IMR-90 (cell line): ENCODE measurements around a stretch of chr16.

- RRBS = no CpG with 5 or more reads among the region's 1 CpG
CAGE:
- cytosol, long polyA plus RNA = no peak
- long polyA plus RNA = no peak
- nucleus, long polyA plus RNA = no peak
Observed at GRCh38 chr16:10943458-10943841, 914 bp upstream of the CLEC16A start.

DNA sequence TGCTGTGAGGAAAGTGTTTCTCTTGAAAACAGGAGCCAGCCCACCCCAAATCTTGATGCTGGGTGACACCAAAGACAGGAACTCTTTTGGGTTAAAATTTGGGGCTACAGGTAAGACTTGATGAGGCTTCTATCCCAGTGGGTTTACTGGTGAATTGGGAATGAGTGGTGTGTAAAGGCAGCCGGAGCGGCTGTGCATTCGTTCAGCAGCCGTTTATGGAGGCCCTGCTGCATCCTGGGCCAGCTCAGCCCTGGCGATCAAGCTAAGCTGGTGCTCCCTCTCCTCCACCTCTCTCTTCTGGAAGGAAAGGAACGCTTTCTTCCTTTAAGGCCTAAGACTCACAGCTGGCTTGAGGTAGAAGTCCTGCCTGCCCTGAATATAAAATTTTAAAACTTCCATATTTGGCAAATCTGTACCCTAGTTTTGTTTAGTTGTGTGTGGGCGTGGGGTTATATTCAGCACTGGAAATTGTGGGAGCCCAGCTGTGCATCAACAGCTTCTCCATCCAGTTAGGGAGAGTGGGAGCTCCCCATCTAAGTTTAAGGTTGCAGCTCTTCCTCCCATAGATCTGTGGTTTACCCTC lies 138.1 kb downstream of the CLEC16A start:
- RRBS = no CpG with 5 or more reads among the region's 7 CpGs
CAGE:
- cytosol, long polyA plus RNA = no peak
- long polyA plus RNA = no peak
- nucleus, long polyA plus RNA = no peak

- RRBS = no CpG with 5 or more reads among the region's 7 CpGs
CAGE:
- cytosol, long polyA plus RNA = no peak
- long polyA plus RNA = no peak
- nucleus, long polyA plus RNA = no peak
Observed at GRCh38 chr16:11131750-11132079, 124.3 kb downstream of the SOCS1 start.

DNA sequence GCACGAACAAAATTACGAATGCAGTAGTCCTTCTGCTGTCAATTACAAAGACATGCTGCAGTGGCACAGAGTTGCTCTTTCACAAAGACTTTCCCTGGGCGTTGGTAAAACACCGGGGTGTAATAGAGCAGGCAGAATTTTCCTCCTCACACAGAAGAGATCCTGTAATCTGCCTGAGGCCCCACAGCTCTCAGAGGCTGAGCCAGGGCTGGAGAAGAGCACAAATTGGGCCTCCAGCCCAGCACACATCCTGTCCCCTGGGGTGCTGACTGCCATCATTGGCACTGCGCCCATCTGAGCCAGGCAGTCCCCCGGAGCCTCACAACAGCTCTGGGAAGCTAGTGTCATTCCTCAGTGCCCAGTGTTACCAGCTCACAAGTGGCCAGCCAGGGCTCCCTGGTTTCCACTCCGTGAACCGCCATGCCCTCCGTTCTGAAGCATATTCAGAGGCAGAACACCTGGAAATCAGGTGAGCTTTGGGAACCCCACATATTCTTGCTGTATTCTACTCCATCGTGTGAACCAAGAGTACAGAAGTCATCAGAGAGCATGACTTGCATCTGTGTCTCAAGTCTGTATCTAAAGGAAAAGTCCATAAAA lies 119.4 kb downstream of the SOCS1 start:
- RRBS = no CpG with 5 or more reads among the region's 10 CpGs
CAGE:
- cytosol, long polyA plus RNA = no peak
- long polyA plus RNA = no peak
- nucleus, long polyA plus RNA = no peak

DNA sequence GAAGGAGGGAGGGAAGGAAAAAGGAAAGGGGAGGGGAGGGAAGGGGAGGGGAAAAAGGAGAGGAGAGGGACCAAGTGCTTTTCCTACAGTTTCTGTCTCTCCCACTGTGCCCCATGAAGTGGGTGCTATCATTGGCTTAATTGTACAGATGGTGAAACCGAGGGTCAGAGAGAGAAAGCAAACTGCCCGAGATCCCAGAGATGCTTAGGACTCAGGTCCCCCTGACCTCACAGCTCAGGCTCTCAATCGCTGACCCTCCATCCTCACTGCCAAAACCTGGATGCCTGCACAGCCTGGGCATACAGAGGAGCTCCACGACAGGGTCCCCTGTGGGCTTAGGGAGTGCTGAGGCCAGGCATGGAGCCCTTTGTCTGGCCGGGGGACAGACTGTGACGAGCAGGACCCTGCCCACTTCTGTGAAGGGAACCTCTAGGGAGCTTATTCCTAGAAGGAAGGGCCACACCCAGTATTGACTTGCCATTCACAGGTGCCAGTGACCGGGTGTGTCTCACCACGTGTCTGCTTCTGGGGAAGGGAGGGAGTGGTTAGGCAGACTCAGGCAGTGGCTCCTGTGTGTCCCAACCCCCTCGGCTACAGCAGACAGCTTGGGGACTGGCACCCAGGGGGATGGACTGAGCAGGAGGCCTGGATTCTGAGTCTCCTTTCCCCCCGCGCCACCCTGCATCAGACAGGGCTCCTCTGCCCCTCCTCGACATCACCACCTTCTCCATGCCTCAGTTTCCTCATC lies 57.3 kb downstream of the SOCS1 start:
- RRBS = no CpG with 5 or more reads among the region's 12 CpGs
CAGE:
- cytosol, long polyA plus RNA = no peak
- long polyA plus RNA = no peak
- nucleus, long polyA plus RNA = no peak

DNA sequence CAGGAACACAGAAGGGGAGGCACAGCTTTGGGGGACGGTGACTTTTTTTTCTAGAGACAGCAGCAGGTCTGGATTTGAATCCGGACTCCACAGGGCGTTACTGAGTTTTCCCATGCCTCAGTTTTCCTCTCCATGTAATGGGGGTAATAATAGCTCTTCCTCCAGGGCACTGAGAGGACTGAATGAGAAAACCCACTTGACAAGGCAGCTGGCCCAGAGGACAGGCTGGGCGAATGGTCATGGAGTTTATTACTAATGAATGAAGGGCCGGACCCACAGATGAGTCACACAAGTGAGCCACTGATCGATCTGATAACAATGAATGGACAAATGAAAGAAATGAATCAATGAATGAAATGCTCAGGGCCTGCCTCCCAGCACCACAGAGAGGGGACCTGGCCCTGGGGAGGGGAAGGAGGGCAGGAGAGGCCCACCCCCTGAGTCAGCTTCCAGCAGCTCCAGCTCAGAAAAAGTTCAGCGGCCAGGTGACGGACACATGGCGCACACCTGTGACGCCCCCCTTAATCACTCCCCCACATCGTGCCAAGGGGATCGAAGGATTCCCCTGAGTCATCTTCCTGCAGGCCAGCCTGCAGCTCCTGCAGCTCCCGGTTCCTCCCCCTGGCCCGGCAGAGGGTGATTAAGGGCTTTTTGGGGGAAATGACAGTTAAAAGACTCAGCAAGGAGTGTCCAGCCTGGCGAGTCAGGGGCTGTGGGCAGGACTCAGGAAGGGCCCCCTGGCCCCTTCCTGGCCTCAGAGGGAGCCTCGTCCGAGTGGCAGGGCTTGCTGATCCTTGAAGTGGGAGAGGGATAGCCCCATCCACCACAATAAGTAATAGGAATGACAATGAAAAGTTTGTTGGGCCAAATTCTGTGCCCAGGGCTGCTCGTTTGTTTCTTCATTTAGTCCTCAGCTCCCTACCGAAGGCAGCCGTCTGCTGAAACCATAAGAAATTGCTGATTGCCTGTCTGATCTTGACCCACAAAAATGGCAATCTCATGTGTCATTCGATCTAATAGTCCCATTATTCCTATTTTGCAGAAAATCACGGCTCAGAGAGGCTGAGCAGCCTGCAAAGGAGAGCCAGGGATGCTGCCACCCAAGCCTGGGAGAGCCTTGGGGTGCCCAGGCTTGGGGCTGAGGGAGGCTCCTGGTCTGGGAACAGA lies 54.1 kb downstream of the SOCS1 start:
- RRBS = no CpG with 5 or more reads among the region's 22 CpGs
CAGE:
- cytosol, long polyA plus RNA = no peak
- long polyA plus RNA = no peak
- nucleus, long polyA plus RNA = no peak

GRCh38 chr16:11249127-11249732 lies 6.8 kb downstream of the SOCS1 start:
- RRBS = 90% methylated on average over 5 of the region's 42 CpGs
CAGE:
- cytosol, long polyA plus RNA = no peak
- long polyA plus RNA = no peak
- nucleus, long polyA plus RNA = no peak

GRCh38 chr16:11251919-11252869 lies 3.8 kb downstream of the SOCS1 start:
- RRBS = no CpG with 5 or more reads among the region's 19 CpGs
CAGE:
- cytosol, long polyA plus RNA = no peak
- long polyA plus RNA = no peak
- nucleus, long polyA plus RNA = no peak

- RRBS = no CpG with 5 or more reads among the region's 10 CpGs
CAGE:
- cytosol, long polyA plus RNA = no peak
- long polyA plus RNA = no peak
- nucleus, long polyA plus RNA = no peak
Observed at GRCh38 chr16:11333563-11334272, 11.5 kb upstream of the RMI2 start.

DNA sequence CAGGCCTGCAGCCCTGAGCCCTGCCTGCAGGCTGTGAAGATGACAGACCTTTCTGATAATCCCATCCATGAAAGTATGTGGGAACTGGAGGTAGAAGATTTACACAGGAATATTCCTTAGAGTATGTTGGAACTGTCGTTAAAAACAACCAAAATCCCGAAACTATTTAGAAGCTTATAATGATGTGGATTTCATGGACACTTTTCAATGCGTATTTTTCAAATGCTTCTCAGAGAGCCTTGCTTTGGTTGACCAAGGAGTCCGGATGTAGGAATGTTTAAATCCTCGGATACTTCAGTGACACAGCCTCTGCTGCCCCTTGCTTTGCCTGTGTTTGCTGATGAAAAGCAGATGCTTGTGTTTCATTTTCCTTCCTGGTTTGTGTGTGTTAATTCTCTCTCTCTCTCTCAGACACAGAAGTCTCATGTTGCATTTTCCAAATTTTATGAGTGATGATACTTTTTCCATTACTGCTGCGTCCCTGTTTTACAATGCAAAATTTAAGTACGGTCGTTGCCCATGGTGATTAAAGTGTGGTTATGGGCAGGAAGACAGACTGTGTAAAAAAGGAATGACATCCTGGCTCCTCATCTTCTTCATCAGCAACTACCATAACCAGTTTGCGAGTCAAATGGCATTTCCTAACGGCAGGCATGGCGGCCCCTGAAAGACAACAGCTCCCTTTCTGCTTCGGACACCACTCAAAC lies 5.6 kb downstream of the RMI2 start:
- RRBS = no CpG with 5 or more reads among the region's 12 CpGs
CAGE:
- cytosol, long polyA plus RNA = no peak
- long polyA plus RNA = no peak
- nucleus, long polyA plus RNA = no peak

DNA sequence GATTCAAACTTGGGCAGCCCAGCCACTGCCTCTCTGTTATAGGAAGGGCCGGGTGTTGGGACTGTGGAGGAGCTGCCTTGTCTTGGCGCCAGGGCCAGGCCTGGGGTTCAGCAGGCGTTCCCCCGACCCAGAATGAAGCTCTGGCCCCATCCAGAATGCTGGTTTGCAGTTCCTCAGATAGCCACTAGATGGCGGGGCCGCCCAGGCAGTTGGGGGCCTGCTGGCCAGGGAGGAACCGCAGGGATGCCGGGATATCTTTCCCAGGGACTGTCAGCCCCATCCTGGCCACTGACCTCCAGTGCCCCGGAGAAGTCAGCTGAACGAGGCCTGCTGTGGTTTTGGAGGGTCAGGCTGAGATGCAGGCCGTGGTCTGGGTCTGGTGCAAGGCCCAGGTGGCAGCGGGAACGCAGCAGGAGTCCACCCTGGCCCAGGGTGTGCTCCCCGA lies 51.0 kb downstream of the RMI2 start:
- RRBS = 4% methylated on average over 2 of the region's 14 CpGs
CAGE:
- cytosol, long polyA plus RNA = no peak
- long polyA plus RNA = no peak
- nucleus, long polyA plus RNA = no peak

DNA sequence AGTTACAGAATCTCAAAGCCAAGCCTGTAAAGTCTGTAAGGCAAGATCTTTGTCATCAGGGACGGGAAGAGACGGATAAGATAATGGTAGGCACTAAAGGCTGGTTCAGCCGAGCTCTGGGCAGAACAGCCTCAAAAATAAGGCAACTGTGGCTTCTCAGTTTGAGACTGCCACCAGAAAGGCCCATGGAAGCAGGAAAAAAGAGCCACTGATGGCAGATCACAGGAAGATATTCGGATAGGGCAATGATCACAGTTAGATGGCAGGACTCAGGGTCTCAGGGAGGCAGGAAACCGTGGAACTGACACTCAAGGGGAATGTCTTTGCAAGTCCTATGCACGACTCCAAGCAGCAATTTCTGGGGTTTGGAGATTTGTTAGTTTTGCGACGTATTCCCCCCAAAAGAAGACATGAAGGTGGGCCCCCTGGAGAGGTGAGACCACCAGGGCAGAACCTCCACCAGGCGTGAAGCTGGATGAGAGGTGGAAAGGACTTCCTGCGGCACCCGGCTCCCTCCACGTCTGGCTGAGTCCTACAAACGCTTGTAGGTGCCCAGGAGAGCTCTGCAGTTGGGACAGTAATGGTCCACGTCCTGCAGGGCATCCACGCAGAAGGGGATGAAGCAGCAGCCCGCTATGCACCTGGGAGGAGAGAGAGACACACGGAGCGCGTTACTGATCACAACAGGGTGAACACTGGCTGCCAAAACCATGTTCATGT lies 22.2 kb upstream of the ENSG00000188897 start:
- RRBS = no CpG with 5 or more reads among the region's 19 CpGs
CAGE:
- cytosol, long polyA plus RNA = no peak
- long polyA plus RNA = start-site peak on the plus strand centred at position 251 of the sequence, 75 bp wide, 9 and 17 reads in 2 replicates
- nucleus, long polyA plus RNA = no peak

GRCh38 chr16:11555806-11556270 lies 28.8 kb upstream of the ENSG00000188897 start:
- RRBS = no CpG with 5 or more reads among the region's 5 CpGs
CAGE:
- cytosol, long polyA plus RNA = no peak
- long polyA plus RNA = no peak
- nucleus, long polyA plus RNA = no peak

GRCh38 chr16:11571394-11571958 lies 15.2 kb downstream of the LITAF start:
- RRBS = no CpG with 5 or more reads among the region's 6 CpGs
CAGE:
- cytosol, long polyA plus RNA = no peak
- long polyA plus RNA = no peak
- nucleus, long polyA plus RNA = no peak

GRCh38 chr16:11624729-11625448 lies 38.2 kb upstream of the LITAF start:
- RRBS = no CpG with 5 or more reads among the region's 13 CpGs
CAGE:
- cytosol, long polyA plus RNA = no peak
- long polyA plus RNA = no peak
- nucleus, long polyA plus RNA = no peak

GRCh38 chr16:11632250-11633090 lies 35.8 kb upstream of the SNN start:
- RRBS = no CpG with 5 or more reads among the region's 21 CpGs
CAGE:
- cytosol, long polyA plus RNA = no peak
- long polyA plus RNA = no peak
- nucleus, long polyA plus RNA = no peak

DNA sequence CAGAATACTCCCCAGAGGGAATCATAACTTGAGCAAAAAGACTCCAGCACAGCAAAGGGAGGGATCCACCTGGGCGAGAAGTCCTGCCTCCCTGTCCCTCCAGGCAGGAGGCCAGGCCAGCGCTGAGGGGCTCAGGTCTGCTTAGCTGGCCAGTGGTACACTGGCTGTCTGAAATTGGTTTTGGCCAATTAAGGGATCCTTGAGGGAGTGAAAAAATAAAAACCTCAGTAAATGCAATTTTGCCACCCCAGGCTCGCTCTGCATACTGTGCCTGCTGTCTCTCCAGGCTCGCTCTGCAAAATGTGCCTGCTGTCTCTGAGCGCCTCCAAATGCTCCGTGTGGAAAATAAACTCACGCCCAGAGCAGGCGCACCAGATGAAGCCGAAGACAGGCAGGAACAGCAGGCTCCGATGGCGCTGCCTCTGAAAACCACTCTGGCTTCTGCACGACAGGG lies 28.9 kb downstream of the SNN start:
- RRBS = no CpG with 5 or more reads among the region's 12 CpGs
CAGE:
- cytosol, long polyA plus RNA = no peak
- long polyA plus RNA = no peak
- nucleus, long polyA plus RNA = no peak

- RRBS = no CpG with 5 or more reads among the region's 3 CpGs
CAGE:
- cytosol, long polyA plus RNA = no peak
- long polyA plus RNA = no peak
- nucleus, long polyA plus RNA = no peak
Observed at GRCh38 chr16:11712188-11712500, 30.5 kb downstream of the TXNDC11 start.

GRCh38 chr16:11725295-11725912 lies 17.3 kb downstream of the TXNDC11 start:
- RRBS = no CpG with 5 or more reads among the region's 2 CpGs
CAGE:
- cytosol, long polyA plus RNA = no peak
- long polyA plus RNA = no peak
- nucleus, long polyA plus RNA = no peak

DNA sequence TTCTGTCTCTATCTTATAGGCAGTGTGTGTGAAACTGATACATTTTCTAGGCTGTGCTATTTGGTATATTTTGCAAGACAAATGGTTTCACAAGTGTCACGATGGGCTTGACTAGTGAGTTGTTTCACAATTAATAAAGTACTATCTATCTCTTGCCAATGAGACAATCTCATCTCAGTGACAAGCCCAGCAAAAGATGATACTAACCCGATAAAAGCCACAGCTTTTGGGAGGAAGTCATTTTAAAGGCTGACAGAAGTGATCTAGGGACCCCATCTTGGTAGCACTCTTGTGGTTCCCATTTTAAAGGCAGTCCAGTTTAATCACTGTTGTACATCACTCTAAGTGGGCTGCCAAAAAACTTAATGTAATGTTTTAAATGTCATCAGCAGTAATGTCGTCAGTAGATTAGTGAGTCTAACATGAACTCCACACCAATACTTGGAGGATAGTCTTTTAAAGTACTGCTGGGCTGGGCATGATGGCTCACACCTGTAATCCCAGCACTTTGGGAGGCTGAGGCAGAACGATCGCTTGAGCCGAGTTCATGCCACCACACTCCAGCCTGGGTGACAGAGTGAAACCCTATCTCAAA lies 14.4 kb downstream of the TXNDC11 start:
- RRBS = no CpG with 5 or more reads among the region's 6 CpGs
CAGE:
- cytosol, long polyA plus RNA = no peak
- long polyA plus RNA = no peak
- nucleus, long polyA plus RNA = no peak